Measurements from ENCODE around the genes MYMX, AARS2 and SUPT3H.

- RRBS, result no CpG with 5 or more reads among the region's 5 CpGs
Observed at GRCh38 chr6:44075140-44075666, 52.0 kb downstream of the MRPL14 start.

DNA sequence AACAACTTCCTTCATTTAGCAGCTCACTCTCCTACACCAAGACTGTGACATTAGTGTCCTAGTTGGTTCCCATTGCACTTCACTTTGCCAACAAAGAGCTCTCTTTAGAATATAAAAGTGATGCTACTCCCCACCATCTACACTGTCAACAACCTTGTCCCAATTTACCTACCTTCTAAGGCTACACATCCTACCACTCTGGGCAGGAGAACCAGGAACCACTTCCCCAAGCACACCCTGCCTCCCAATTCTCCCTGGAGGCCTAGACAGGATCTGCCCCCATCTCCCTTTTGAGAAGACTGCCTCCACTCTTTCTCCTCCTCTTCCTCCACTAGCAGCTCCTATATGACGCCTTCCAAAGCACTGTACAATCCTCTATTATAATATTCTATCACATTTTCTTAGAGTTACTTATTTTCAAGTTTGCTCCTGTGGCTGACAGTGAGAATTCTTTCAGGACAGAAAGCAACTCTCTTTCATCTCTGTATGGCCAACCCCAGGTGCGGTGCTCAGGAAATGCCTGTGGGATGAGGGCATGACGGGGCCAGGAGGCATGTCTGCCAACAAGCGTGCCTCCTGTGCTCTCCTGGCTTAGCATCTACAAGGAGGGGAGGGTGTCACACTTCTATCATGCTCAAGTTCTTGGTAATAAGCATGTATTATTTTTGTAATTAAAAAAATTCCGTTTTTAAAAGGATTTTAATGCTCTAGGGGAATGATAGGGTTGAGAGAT lies 11.6 kb downstream of the MRPL14 start:
- RRBS, result no CpG with 5 or more reads among the region's 5 CpGs

DNA sequence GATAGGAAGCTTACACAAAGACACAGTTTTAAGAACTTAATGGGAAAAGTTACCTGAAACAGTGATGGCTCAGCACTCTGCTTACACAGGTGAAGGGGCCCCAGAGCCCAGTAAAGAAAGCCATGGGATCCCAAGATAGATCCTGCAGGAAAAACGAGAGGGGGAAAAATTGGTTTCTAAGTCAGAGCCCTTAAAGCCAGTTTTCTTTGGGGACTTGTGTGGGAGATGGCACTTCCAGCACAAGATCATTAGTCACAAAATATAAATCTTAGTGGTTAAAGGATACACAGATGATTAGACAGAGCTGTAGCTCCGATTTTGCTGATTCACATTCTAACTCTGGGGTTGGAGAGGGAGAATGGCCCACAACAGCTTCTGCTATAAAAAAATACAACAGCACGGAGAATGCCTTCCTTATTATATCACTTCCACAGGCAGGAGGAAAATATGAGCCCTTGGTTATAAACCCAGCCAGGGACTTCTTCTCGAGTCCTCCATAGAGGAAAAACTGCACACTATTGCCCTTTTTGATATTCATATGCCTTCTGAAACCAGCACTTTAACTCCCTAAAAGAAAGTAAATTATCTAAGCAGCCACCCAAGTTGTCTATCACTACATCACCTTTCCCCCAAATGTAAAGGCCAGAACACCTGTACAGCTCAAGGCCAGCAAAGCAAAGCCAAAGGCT lies 10.6 kb downstream of the MRPL14 start:
- RRBS, result no CpG with 5 or more reads among the region's 4 CpGs

DNA sequence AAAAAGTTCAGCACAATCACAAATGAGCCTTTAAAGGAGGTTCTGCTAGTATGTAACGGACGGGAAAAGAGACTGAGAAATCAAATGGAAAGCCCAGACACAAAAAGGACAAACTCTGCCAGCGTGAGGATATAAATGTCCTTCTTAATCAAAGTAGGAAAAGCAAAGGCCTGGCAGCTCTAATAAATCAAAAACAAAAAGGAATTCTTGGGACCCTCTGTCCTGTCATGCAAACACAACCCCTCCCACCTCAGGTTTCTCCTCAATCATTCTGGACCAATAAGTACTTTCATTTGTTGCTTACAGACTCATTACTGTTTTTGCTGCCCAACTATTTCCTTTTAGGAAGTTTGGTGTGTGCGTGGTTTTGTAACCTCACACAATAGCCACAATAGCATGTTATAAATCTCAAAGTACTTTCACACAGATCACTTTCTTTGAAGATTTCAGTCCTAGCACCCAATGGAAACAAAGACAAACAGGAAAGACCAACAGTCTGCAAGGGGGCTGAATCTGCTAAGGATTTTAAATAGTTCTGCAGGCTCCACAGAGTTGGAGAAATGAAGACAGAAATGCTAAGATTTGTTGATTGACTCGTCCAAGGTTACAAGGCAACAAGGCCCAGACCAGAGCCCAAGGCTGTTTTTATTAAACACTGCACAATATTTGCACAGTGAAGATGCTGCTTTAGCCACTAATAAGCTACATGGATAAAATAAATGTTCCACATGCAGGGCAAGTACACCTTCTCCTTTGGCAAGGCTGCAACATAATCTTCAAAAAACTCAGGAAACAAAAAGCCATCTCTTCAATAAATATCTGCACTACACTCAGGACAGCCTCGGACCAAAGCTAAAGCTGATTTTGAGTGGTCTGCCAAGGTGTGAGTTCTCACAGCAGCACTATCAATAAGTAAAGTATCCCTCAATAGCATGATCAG lies 4.3 kb downstream of the MRPL14 start:
- RRBS, result no CpG with 5 or more reads among the region's 6 CpGs

- RRBS, result 83% methylated on average over 3 of the region's 5 CpGs
Observed at GRCh38 chr6:44136251-44136642, 8.9 kb downstream of the TMEM63B start.

DNA sequence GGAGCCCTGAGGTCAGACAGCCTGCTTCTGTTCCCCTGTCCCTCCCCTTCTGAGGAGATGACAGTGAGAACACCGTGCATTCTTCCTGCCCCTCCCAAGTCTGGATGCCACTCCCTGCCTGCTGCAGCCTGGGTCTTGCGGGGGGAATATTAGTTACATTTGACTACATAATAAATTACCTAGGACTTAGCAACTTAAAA lies 11.3 kb downstream of the CAPN11 start:
- RRBS, result no CpG with 5 or more reads among the region's 2 CpGs

DNA sequence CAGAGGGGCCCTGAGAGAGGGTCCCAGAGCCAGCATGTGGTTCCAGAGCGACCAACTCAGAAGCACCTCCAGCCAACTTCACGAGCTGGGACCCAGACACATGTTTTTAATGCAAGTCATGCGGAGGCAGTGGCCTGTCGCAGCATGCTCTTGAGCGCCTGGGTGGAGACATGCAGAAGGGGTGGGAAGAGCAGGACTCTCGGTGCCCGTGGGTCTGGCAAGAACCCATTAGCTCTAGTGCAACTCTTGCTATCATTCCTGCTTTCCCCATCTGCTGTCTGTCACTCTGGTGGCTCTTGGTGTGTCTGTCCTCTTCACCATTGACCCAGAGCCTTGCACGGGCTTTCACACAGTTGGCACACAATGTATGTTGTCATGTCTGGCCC lies 14.8 kb upstream of the MYMX start:
- RRBS, result no CpG with 5 or more reads among the region's 8 CpGs

DNA sequence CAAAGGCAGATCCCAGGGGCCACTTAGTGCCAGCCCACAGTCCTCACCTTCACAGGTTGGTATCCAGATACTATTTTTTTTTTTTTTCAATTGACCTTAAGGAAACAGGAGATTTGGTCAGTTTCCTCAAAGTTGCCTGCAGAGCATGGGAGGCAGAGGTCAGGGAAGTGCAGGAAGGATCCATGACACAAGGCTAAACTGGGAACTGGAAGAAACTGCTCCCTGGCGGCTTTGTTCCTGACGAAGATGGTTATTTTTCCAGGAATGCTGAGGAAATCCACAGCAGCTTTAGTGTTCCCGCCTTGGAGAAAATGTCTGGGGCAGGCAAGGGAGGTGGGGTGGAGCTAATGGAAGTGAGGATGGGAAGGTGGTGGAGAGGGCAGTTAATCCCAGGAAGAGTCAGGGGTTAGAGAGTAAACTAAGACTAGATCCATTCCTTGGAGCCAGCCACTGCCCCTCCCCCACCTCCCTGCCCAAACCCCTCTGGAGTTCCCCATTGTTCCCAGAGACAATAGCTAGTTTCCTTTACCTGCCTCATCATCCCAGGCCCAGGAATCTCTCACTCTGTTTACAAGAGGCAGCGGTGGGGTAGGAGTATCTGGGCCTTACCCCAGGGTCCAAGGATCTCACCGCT lies 14.3 kb upstream of the MYMX start:
- RRBS, result no CpG with 5 or more reads among the region's 5 CpGs

- RRBS, result no CpG with 5 or more reads among the region's 7 CpGs
Observed at GRCh38 chr6:44216580-44217022, at the start of gene MYMX. Gene MYMX, plus strand, starts transcription at chr6:44216926.

DNA sequence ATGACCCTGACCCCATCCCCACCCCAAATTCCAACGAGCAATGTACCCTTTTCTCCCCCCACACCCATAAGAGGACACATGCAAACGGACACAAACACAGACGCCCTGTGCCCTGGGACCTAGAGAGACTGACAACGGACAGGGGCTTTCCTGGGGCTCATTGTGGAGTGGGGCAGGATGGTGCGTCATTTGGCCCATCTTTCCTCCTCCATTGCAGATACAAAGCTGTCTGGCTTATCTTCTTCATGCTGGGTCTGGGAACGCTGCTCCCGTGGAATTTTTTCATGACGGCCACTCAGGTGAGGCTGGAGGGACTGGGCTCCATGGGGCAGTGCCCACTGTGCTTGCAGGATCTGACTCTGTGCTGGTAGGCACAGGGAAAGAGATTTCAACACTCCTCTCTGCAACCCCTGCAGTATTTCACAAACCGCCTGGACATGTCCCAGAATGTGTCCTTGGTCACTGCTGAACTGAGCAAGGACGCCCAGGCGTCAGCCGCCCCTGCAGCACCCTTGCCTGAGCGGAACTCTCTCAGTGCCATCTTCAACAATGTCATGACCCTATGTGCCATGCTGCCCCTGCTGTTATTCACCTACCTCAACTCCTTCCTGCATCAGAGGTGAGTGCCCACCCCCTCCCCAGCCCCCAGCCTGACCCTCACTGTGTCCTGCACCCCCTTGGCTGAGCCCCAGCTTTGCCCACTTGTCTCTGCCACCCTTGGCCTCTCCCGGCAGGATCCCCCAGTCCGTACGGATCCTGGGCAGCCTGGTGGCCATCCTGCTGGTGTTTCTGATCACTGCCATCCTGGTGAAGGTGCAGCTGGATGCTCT lies 6.0 kb downstream of the SLC29A1 start:
- RRBS, result no CpG with 5 or more reads among the region's 16 CpGs

DNA sequence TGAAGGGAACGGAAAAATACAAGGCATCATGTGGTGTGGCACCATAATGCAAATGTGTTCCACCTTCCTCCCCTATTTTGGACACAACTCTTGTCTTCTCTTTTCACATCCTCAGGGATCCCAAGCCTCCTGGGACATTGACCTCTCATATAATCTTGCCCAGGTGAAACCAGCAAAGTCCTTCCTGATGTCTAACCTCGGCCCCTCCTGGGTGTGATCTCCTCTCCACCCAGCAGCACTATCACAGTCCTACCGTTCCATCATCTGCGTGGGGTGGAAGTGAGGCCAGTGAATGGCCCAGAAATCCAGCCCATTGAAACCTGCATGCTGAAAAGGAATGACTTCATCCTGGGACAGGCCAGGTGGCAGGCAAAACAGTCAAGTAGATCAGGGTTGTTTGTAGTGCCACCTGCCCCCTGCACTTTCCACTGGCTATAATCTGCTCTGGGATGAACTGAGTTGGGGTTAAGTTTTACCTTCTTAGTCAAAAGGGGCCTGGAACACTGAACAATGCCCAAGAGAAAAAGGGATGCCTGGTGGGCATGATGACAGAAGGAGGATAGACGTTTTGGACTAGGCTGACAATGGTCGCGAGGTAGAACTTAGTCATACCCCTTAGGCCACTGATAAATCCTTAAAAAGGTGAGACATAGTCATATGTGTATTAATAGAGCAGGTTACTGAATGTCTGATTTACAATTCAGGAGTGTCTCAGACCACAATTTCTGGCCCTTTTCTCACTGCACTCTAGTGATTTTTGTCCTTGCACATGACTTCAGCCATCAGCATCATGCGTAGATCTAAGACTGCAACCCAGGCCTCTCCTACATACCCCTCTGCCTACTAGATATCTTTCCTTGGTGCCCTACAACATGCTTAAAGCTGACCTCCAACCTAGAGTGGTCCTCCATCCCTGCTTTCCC lies 8.1 kb upstream of the HSP90AB1 start:
- RRBS, result no CpG with 5 or more reads among the region's 8 CpGs

DNA sequence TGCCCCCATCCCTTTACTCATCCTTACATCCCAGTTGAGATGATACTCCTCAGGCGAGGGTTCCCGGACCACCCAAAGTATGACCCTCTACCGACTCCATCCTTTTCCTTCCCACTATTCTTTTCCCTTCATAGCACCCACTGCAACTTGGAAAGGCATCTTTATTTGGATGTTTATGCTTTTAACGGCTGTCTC lies 591 bp upstream of the SLC35B2 start:
- RRBS, result no CpG with 5 or more reads among the region's 4 CpGs

DNA sequence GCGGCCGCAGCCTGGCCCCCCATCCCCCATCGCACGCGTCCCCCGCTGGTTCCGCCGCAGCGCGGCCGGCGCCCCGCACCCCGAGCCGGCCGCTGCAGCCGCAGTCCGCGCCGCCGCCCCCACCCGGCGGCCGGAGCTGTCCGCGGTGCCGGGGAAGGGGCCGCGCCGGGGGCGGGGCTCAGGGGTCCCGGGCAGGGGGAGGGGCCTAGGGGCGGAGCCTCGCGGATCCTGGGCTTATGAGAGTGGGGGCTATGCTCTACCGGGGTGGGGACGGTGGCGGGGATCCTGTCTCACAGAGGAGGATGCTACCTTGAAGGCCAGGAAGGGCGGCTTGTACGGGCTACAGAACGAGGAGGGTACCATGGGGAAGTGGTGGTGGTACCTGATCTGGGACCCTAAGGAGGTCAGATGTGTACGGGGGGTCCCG lies 671 bp downstream of the TMEM151B start:
- RRBS, result 2% methylated on average over 23 of the region's 43 CpGs

DNA sequence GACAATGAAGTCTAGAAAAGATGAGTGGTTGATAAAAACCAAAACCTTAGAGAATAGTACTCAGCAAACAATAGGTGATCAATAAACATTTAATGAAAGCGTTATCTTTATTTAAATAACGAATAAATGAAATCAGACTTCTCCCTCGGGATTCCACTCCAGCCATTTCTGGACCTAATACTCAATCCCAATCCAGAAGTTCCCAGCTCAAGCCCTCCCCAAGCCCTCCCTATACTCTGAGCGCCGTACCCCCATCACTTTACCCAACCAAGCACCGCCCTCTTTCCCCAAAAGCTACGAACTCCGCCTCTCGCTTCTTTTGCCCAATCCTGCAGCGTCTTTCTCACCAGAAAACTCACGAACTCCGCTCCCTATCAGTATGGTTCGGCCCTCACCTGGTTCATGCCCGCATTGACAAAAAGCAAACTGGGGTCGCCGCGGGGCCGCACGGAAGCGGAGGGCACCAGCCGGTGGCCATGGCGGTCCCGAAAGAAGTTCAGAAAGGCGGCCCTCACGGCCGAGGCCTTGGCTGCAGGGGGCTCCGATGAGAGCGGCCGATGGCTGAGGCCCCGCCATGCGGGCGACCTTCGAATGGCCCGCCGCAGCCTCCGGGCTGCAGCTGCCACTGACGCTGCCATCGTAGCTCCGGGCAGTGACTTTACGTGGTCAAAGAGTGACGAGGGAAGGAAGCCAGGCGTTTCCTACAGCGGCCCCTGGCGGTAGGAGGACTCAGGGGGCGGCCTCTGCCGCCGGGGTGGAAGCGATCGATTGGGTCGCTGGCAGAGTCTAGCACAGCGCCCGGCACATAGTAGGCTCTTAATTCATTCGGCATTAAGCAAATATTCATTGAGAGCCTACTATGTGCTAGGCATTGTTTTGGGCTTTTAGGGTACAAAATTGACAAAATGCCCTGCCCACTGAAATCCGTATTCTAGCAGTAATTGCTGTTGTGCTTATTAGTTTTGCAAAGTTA lies at the start of gene AARS2:
Gene AARS2 (minus strand): TSS at position 662 of the 973 bp plus-strand sequence.
- RRBS, result 2% methylated on average over 13 of the region's 54 CpGs

DNA sequence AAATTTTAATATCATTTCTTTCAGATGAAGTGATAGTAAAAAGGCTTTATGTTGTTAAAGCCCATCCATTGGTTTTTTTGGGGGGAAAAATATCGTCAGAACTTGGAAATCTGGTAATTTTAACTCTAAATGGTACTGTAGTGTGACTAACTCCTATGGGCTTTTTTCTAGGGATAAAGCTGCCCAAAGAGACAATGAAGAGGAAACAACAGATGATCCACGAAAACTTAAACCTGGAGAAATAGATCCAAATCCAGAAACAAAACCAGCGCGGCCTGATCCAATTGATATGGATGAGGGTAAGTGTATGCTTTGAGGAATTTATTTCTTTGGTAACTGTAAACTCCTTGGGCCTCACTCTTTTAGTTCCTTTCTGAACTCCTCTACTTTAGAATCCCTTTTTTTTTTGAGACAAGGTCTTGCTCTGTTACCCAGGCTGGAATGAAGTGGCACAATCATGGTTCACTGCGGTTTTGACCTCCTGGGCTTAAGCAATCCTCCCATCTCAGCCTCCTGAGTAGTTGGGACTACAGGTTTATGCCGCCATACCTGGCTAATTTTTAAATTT lies 5.9 kb downstream of the CDC5L start:
- RRBS, result no CpG with 5 or more reads among the region's 6 CpGs

DNA sequence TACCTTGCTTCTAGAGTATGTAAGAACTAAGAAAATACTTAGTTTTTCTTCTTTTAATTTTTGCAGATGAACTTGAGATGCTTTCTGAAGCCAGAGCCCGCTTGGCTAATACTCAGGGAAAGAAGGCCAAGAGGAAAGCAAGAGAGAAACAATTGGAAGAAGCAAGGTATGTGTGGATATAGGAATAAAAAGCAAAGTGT lies 8.7 kb downstream of the CDC5L start:
- RRBS, result no CpG with 5 or more reads among the region's 1 CpG

- RRBS, result no CpG with 5 or more reads among the region's 2 CpGs
Observed at GRCh38 chr6:44398065-44398443, 10.5 kb downstream of the CDC5L start.

- RRBS, result no CpG with 5 or more reads among the region's 5 CpGs
Observed at GRCh38 chr6:44464483-44465005, 77.0 kb downstream of the CDC5L start.

GRCh38 chr6:45377161-45378337 lies at the start of gene SUPT3H:
Gene SUPT3H, minus strand, starts transcription at chr6:45377934.
- RRBS, result 1% methylated on average over 8 of the region's 95 CpGs

GRCh38 chr6:45421389-45421813 lies 43.7 kb upstream of the SUPT3H start:
- RRBS, result no CpG with 5 or more reads among the region's 23 CpGs

Measured in epithelial cell of prostate (primary cell).